Umbilical cord (tissue), 2 donors: ENCODE data around the genes LNPK, HOXD8 and HOXD3.

DNA sequence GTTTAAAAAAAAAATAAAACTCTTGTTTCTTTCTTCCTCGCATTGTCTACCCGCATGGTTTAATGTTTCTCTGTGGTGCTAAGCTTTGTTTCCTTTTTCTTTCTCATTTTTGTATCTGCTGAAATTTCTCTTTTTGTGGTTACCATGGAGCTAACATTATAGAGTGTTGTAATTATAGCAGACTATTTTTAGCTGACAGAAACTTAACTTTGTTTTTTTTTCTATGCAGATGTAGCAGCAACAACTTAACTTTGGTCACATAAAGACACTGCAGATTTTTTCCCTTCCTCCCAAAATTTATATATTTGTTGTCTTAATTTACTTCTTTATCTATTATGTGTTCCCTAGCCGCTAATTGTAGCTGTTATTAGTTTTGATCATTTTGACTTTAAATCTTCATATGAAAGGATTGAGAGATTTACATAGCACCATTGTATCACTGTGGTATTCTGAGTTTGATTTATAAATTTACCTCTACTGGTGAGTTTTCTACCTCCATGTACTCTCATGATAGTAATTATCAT is 43.2 kb upstream of the CHN1 start:
- RAMPAGE, long total RNA = no peak

GRCh38 chr2:176002137-176002590 is at the start of gene LNPK:
TSS of gene LNPK (minus strand) at chr2:176002267.
- RAMPAGE, long total RNA = no peak

DNA sequence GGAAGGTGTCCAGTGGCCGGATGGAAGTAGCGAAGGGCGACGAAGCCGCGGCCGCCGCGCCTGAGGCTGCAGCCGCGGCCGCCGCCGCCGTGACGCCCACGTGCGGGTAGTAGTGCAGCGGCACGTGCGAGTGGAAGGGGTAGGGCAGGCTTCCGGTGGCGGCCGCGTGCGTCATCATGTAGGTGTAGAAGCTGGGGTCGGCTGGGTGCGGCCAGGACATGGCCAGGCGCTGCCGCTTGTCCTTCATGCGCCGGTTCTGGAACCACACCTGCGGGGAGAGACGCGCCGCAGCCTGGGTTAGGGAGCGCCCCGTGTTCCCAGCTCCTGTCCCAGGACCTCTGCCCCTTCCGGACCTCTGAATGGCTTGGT is 3.2 kb downstream of the EVX2 start:
- RAMPAGE, long total RNA = no peak

DNA sequence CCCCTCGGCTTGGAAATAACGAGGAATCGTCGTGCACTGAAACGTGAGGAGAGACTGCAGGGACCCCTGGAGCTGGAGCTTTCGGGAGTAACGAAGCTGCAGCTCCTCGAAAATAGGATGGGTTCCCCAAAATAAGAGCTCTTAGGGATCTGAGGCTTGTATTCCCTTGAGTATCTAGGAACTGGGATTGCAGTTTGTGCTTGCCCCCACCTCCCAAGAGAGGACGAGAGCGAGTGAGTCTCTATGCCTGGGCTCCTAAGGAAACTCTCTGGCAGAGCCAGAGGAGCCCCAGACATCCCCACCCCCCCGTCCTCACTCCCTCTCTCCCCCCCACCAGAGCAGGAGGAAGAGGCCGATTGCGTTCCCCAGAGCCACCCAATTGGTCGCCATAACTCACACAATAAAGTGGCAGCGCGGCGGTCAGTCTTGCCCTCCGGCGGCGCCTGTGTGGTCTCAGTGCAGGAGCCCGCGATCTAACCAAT is 1.5 kb upstream of the HOXD12 start:
- RAMPAGE, long total RNA = no peak

GRCh38 chr2:176127989-176128678 is 1.4 kb upstream of the HOXD8 start:
- RAMPAGE, long total RNA = no peak

DNA sequence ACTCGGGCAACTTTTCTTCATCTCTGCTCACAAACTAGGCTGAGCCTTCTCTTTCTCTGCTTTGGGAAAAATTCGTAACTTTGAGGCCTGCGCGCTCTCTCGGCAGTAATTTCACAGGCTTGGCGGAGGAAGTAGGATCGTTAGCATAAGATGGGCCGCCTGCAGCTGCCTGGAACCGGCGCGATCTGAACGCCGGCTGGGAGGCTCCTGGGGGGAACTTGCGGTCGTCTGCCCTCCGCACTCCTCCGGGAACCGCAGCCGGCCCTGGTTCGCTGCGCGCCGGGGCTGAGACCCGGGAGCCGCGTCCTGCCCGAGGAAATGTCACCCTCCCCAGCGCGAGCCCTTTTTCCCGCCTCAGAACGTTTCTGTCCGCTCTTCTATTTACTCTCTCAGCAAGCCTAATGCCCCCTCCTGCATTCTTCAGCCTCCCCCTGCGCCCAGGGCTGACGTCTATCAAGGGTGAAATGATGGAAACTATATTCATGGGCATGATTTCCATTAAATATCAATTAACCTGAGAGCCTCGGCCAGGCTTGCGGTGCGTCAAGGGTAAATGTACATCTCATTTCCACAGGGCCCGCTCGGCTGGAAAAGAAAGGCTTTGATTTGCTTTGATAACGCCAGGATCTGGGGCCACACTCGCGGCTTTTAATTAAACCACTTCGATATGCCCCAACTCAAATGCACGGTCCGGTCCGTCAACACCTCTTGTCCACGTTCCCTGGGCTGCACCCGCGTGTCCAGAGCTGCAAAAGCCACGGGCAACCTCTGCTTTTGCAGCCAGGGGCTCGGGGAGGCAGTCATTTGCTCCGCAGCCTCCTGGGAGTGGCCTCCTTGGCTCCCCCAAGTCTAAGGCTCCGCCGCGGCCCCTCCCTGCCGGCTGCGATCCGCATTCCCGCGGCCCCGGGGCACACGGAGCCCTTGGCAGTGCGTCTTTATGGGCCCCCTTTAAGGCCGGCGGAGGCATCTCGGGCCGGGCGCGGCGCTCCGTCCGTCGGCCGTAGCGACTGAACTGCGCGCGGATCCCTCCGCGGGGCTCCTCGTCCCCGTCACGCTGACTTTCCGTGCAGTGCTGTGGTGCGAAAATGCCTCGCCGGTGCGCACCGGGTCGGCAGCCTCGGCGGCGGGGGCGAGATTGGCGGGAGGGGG is at the start of gene HOXD8:
HOXD8 (plus strand) TSS at position 1,027 of the 1,149 bp plus-strand sequence.
- RAMPAGE, long total RNA = no peak

GRCh38 chr2:176140381-176141016 is 10.9 kb upstream of the HOXD4 start:
- RAMPAGE, long total RNA = no peak

GRCh38 chr2:176156818-176157416 is at the start of gene HOXD3:
TSS of gene HOXD3 (plus strand) at chr2:176157307.
- RAMPAGE, long total RNA = no peak

DNA sequence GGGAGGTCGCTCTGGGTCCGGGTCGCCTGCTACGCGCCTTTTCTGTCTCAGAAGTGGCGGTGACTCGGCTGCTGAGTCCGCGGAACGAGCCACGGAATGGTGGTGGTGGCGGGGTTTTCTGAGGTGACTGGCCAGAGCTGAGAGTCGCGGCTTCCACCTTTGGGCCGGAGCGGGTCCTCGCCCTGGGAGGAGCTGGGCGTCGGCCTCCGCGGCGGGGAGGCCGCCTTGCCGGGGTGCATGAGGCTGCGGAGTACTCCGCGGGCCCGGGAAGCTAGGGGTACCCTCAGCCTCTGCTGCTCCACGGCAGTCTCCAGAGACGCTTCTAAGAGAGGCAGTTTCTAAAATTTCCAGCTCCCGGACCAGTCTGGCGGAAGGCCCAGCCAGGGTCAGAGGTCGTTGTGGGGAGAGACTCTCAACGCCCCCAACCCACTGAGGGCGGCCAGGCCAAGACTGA is 2.9 kb downstream of the HOXD3 start:
- RAMPAGE, long total RNA = no peak

- RAMPAGE, long total RNA = no peak
Measured at GRCh38 chr2:176164593-176165764, 7.9 kb downstream of the HOXD3 start.

DNA sequence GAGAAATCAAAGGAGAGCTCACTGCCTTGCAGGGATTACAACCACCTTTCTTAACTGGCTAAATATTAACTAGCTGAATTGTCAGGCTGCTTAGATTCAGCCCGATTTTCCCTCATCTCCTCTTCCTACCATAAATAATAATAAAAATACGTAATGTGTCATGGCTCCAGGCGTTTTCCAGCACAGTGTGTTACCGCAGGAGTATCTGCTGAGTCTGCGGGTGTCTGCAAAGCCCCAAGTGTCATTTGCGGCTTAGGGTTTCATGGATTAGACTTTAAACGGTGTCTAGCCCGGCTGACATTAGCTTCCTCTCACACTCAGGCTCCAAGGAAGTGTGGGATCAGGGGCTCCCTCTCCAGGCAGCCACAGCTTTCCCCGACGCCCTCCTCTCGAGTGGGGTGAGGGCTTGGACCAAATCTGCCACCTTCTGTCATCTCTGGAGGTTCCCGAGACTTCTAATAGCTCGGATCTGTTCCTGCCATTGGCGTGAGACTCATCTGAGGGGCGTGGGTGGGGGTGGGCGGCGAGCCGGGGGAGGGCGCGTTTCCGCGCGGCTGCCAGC is 14.1 kb upstream of the HOXD1 start:
- RAMPAGE, long total RNA = no peak

- RAMPAGE, long total RNA = no peak
Measured at GRCh38 chr2:177148378-177149461, 63.9 kb upstream of the HNRNPA3 start.

- RAMPAGE, long total RNA = no peak
Measured at GRCh38 chr2:177216184-177217590, 4.1 kb downstream of the HNRNPA3 start.

DNA sequence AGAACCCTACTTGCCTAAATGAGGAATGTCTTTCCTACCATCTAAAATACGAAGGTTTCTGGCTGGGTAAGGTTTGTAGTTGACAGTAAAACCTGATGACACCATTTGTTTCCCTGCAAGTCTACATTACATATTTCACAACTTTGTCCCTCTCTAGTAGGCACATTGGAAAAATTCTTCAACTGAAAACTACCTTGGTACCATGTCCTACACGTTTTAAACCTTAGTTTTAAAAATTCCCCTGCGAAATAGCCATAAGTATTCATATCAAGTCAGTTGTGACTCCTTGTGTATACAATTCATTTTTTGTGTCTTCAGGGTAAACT is 9.4 kb downstream of the HNRNPA3 start:
- RAMPAGE, long total RNA = no peak

GRCh38 chr2:177242166-177243104 is 22.1 kb downstream of the NFE2L2 start:
- RAMPAGE, long total RNA = no peak

- RAMPAGE, long total RNA = no peak
Measured at GRCh38 chr2:177309802-177310180, 45.3 kb upstream of the NFE2L2 start.

GRCh38 chr2:177352483-177353107 is 40.0 kb upstream of the AGPS start:
- RAMPAGE, long total RNA = no peak

- RAMPAGE, long total RNA = no peak
Measured at GRCh38 chr2:178275536-178275926, 81.2 kb downstream of the OSBPL6 start.

DNA sequence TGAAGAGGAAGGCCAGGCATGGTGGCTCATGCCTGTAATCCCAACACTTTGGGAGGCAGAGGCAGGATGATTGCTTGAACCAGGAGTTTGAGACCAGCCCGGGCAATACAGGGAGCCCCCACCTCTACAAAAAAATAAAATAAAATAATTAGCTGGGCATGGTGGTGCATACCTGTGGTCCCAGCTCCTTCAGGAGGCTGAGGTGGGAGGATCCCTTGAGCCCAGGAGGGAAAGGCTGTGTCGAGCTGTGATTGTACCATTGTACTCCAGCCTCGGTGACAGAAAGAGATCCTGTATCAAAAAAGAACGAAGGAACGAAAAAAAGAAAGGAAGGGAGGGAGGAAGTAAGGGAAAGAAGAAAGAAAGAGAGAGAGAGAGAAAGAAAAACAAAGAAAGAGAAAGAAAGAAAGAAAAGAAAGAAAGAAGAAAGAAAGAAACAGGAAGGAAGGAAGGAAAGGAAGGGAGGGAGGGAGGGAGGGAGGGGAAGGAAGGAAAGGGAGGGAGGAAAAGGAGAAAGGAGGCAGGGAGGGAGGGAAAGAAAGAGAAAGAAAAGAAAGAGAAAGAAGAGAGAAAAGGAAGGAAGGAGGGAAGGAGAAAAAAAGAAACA is 72.0 kb downstream of the PRKRA start:
- RAMPAGE, long total RNA = no peak

- RAMPAGE, long total RNA = no peak
Measured at GRCh38 chr2:178477700-178478166, 667 bp downstream of the FKBP7 start.